Measurements from ENCODE around the genes CALHM3 and STN1.

DNA sequence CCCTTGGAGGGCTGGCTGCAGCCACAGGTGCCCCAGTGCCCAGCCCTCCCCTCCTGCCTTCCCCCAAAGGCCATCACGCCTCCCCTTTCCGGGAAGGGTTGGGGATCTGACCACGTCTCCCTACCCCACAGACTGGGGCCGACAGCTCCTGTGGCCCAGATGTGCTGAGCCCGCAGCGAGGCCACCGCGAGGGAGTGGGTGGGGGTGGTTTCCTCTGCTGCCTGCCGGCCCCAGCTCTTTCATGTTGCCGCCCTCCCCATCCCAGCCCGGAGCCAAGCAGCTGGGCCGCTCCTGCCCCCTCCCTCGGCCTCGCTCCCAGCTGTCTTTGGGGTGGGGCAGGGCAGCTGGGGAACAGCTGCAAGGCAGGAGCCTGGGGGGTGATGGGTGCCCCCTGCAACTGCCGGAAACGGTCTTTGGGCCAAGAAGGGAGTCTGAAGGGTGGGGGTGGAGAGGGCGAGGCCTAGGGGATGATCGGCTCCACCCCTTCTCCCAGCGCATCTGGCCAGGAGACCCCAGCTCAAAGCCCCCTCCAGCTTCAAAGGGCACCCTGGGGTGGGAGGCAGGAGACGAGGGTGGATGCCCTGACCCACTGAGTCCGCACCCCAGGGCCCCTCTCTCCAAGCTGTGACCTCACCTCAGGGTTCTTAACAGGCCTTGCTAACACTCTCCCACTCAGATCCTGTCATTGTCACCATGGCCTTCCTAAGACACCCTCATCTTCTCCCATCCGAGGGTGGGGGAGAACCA is 17.0 kb downstream of the TRIM8 start:
- PRO-cap, result no peak

DNA sequence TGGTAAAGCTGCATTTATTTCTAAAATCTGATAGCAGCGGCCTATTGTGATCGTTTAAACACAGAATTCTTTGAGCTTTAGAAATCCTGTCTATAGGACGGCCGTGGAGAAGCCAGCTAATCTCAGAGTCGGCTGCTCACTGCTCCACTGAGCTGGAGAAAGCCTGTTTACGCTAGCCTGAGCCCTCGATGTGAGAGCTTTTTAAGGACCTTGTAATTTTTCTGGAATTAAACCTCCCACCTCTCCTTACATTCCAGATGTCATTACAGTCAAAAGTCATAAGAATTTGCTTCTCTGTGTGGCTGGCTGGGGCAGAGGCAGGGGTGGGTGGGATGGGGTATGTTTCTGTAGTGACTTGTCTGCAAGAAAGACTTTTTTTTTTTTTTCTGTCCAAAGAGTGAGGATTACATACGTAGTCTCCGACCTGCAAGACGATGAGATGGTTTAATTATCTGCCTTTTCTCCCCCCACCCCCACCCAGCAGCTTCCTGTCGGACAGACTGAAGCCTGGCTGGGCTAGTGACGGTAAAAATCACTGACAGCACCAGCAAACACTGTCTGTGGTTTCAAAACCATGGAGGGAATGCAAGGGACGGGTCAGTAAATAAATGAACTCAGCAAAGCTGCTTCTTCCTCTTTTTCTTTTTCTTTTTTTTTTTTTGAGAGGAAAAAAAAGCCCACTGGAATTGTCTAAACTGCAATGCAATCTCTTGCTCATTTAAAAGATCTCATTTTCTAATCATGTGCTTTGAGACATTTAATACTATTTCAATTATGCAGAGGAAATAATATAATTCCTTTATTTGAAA is 31.8 kb downstream of the TRIM8 start:
- PRO-cap, result no peak

- PRO-cap, result no peak
Observed at GRCh38 chr10:102734980-102735611, 8.7 kb upstream of the WBP1L start.

GRCh38 chr10:102801344-102801980 is 35.8 kb downstream of the CYP17A1 start:
- PRO-cap, result no peak

DNA sequence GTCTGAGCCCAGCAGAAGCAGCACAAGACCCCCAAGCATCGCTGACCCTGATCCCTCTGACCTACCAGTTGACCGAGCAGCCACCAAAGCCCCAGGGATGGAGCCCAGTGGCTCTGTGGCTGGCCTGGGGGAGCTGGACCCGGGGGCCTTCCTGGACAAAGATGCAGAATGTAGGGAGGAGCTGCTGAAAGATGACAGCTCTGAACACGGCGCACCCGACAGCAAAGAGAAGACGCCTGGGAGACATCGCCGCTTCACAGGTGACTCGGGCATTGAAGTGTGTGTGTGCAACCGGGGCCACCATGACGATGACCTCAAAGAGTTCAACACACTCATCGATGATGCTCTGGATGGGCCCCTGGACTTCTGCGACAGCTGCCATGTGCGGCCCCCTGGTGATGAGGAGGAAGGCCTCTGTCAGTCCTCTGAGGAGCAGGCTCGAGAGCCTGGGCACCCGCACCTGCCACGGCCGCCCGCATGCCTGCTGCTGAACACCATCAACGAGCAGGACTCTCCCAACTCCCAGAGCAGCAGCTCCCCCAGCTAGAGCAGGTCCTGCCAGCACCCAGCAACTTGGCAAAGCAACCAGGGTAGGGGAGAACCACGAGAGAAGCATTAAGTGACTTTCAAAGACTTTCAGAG is 24.3 kb downstream of the CYP17A1 start:
- PRO-cap, result no peak

DNA sequence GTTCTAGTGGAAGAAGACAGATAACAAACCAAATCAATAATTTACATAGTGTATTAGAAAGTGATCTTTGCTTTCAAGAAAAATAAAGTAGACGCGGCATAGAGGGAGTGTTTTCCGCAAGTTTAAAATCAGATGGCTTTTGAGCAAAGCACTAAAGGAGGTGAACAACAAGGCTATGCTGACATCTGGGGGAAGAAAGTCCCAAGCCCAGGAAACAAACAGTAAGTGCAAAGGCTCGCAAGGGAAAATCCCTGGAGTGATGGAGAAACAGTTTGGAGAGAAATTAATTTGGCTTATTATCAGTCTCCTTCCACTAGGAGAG is 1.9 kb upstream of the CNNM2 start:
- PRO-cap, result no peak

- PRO-cap, result no peak
Observed at GRCh38 chr10:102917472-102917850, 633 bp upstream of the CNNM2 start.

DNA sequence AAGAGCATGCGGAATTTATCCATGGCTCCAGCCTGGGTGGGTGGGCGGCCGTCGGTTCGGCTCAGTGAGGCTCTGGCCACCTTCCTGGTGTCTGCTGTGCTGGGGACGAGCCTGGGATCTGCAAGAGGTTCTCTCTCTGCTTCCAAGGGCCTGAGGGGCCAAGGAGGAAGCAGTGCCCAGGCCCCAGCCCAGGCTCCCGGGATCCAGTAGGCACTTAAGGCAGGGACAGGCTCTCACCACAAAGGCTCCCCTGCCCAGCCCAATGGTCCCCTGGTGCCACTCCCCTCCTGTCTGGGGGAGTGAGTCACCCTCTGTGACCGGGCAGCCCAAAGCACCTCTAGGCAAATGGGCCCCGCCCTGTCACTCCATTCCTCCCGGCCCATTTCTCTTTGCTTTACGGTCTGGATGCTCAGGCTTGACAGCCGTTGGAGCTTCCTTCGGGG is at the start of gene CALHM3:
Gene CALHM3, minus strand, starts transcription at position 231 of the 443 bp plus-strand sequence.
- PRO-cap, result no peak

GRCh38 chr10:103545572-103546304 is 52.2 kb downstream of the NEURL1 start:
- PRO-cap, result no peak

DNA sequence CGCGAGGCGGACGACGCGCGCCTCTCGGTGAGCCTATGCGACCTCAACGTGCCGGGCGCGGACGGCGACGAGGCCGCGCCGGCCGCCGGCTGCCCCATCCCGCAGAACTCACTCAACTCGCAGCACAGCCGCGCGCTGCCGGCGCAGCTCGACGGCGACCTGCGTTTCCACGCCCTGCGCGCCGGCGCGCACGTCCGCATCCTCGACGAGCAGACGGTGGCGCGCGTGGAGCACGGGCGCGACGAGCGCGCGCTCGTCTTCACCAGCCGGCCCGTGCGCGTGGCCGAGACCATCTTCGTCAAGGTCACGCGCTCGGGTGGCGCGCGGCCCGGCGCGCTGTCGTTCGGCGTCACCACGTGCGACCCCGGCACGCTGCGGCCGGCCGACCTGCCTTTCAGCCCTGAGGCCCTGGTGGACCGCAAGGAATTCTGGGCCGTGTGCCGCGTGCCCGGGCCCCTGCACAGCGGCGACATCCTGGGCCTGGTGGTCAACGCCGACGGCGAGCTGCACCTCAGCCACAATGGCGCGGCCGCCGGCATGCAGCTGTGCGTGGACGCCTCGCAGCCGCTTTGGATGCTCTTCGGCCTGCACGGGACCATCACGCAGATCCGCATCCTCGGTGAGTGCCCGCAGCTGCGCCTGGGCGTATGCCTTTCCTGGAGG is 91.2 kb downstream of the NEURL1 start:
- PRO-cap, result unidirectional peak, minus-strand start at position 110 of the sequence

DNA sequence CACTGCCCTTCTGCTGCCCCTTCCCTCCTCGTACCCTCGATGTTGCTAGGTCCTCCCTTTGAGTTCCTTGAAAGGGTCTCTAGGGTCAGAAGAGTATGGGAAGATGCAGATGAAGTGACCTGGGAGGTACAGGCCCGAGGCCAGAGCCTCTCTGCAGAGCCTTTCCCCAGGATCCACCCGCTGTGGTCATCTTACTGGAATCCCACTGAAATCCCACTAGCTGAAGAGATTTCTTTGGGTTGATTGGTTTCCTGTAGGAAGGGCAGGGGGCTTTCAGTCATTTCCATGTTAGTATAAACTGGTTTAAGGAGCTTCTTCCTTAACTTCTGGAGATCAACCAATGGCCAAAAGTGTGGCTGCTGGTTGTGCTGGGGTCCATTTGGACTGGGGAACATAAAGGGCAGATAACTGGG is 110.6 kb downstream of the NEURL1 start:
- PRO-cap, result no peak

DNA sequence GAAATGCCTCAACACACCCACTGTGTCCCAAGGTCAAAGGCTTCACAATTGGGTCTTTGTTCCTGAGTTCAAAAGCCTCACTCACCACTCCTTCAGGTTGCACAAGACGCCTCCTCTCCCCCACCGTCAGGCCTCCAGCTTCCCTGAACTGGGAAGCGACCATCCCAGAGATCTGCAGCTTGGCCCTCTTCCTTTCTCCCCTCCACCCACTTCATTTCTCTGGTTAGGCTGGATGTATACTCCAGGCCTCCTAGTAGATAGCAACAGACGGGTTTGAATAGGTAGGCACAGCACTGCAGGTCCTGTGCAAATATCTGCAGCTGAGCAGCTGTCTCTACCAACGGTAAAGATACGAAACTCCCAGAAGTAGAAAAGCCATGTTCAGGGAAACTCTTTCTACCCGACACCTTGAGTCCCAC is 164.9 kb downstream of the NEURL1 start:
- PRO-cap, result no peak

- PRO-cap, result no peak
Observed at GRCh38 chr10:103659736-103660094, 166.2 kb downstream of the NEURL1 start.

- PRO-cap, result no peak
Observed at GRCh38 chr10:103665269-103666104, 172.0 kb downstream of the NEURL1 start.

DNA sequence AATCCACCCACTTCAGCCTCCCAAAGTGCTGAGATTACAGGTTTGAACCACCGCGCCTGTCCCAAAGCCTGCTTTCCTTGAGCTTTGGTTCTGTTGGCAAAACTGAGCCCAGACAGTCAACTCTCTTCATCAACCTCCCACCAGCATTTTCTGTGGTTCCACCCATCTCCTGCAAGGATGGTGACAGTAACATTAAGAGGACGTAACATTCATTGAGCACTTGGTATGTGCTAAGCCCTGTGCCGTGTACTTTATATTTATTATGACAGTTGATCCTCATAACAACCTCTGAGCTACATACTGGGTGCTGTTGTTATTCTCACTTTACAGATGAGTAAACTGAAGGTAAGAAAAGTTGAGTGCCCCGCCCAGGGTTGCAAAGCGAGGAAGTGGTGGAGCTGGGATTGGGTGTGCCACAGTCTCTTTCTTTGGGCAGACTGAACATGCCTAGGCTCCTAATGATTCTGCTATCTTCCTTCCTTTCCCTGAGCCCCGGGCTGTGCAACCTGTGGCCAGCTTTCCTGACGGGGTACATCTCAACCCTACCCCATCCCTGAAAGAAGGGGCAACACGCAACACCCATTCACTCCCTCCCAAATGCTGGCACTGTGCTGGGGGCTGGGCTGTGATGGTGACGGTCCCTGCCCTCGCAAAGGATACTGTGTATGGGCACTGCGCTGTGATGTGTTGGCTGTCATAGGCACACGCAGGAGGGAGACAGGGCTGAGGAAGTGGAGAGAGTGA is 107.3 kb downstream of the SH3PXD2A start:
- PRO-cap, result no peak

DNA sequence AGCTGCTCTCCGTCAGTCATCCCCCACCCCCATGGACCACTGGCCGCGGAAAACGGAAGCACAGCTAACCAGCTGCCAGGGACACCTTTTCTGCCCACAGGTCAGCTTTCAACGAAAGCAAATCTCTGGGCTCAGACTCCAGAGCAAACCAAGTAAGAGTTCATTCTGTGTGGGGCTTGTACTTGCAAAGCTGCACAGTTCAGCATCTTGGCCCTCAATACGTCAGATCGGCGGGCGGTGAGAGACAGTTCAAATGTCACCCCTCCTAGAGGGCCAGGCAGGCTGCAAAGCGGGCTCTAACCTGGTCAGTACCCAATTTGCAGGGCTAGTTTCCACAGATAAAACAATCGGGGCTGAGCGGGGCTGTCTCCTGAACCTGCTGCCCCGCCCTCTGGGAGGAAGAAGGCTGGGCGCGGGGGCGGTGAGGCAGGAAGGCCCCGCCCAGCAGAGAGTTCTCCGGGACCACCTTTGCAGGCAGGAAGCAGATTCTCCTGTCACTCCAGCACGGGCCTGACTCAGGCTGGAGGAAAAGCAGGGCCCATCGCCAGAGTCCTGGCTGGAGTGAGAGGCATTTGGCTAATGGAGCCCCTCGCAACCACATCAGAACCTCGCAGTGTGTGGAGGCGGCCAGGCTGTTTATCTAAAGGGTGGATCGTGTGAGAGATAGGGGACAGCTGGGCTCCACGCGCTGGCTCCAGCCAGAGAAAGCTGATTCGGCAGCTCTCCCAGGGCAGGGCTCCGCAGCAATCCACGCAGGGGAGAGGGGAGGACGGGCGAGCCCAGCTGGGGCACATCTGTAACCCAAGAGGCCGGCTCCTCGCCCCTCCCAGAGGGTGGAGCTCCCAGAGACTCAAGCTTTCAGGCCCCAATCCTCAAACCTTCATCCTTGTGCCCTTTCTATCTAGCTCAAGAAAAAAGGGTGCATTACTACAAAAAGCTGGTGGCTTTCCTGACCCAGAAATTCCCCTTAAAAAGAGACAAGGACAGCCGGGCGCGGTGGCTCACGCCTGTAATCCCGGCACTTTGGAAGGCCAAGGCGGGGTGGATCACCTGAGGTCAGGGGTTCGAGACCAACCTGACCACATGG is 83.1 kb downstream of the SH3PXD2A start:
- PRO-cap, result no peak

DNA sequence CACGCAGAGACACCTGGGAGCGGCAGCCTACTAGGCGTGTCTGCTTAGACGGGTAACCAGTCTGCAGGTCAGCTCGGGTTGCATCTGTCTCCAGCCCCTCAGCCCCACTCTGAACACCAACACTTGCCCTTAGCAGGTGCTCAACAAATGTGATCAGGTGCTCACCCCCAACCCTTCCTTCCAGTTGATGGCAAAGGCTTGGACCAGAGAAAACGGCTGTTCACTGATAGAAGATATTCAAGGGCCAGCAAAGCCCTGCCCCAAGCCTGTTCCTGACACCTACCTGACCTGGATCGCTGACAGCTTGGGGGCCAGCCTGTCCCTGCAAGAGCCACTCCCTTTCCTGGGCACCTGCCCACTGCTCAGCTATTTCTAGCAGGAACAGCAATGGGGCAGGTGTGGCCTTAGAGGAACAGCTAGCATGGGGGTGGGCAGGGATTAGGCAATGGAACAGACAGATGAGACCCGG is 70.5 kb downstream of the SH3PXD2A start:
- PRO-cap, result no peak

DNA sequence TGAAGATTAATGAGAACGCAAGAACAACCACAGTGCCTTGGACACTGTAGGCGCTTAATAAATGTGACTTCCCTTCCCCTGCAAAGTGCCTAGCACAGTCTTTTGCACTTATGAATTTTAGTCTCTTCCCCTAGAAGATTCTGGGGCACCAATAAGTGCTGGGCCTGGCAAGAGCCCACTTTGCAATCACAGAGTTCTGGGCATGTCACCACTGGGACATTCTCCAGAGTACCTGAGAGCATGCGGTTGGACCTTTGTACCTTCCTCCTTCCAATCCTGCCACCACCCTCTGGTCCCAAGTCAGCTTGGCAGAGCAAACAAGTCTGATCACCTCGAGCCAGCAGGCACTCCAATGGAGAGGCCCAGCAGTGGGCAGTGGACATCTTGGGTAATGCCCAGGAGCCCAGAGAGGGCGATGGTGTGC is 43.5 kb downstream of the SH3PXD2A start:
- PRO-cap, result no peak

- PRO-cap, result no peak
Observed at GRCh38 chr10:103851993-103852687, 3.2 kb downstream of the SH3PXD2A start.

DNA sequence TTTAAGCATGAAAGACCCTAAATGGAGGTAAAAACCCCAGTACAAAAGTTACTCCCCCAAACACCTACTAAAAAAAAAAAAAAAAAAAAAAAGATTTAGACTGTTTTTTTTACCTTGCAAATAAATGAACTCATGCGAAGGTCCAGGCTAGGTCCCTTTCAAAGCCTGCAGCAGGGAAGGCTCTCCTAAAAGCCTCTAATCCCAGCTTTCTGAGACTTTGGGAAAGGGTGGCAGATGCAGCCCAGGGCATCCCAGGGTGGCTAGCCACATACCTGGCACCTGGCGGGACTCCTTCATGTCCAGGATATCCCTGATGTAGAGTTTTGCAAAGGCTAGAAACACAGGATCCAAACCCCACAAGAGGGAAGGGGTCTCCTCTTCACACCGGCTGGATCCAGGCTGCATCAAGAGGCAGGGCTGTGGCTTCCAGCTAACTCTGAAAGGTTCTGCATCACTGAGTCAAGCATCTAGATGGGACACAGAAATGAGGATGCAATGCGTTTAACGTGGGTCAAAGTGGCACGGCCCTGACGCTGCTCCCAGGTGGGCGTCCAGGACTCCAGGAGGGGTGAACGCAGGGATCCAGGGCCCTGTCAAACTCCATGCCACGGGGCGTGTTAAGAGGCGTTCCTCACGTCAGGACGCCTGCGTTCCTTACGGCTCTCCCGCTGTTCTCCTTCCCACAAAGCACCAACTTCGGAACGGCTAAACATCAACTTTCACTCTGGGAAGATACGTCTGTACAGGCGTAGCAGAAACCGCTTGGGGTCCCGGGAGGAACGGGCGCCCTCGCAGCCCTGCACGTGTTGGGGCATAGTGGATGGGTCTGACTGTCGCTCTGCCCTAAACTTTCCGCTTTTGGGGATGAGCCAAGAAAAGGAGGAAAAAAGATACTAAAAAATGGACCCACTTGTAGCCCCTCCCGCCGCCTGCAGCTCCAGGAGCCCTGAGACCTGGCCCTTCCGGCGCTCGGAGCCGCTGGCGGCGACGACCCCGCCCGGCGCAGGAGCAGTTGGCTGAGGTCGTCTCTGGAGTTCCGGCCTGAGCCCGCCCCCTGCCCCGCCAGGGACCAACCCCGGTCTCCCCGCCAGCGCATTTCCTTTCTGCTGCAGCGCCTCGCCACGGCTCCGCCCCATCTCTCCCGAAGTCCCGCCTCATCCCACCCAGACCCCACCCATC is at the start of gene STN1:
Gene STN1, minus strand, starts transcription at position 995 of the 1,179 bp plus-strand sequence.
- PRO-cap, result unidirectional peak, plus-strand start at position 751 of the sequence; bidirectional peak, plus-strand start outside the sequence, minus-strand start at position 992 of the sequence

Measured in peritoneum (tissue), 1 donor.